Melanocyte of skin (primary cell): ENCODE measurements around a stretch of chr14.

DNA sequence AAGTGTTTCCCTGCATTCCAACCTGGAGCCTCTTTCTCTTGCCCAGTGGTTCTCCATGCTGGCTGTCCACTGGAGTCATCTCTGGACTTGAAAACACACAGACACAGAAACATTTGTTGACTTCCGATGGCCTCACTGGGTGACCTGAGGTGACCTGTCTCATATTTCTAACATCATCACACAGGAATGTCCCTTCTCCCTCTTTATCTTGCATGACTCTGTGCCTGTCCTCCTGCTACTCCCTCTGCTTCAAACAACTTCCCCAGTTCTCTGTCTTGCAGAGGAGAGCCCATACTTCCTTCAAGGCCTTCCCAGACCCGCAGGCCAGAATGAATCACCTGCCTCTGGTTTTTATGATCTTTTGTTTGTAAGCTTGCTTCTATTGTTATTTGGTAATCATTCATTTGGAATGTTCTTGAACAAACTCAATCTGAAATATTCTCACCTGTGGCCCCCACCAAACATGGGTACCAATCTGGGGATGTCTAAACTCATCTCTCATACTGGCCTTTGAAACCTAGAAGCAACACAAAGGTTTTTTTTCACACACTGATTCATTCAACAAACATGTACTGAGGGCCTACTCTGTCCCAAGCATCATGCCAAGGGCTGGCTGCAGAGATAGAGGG is 9.7 kb upstream of the RIN3 start:
- CAGE, long polyA plus RNA, 2 experiments = no peak in any of the 2 experiments

- CAGE, long polyA plus RNA, 2 experiments = no peak in any of the 2 experiments
These were observed 39.8 kb downstream of the RIN3 start for GRCh38 chr14:92553186-92553911.

- CAGE, long polyA plus RNA, 2 experiments = no peak in any of the 2 experiments
These were observed 63.8 kb downstream of the RIN3 start for GRCh38 chr14:92577233-92577914.

DNA sequence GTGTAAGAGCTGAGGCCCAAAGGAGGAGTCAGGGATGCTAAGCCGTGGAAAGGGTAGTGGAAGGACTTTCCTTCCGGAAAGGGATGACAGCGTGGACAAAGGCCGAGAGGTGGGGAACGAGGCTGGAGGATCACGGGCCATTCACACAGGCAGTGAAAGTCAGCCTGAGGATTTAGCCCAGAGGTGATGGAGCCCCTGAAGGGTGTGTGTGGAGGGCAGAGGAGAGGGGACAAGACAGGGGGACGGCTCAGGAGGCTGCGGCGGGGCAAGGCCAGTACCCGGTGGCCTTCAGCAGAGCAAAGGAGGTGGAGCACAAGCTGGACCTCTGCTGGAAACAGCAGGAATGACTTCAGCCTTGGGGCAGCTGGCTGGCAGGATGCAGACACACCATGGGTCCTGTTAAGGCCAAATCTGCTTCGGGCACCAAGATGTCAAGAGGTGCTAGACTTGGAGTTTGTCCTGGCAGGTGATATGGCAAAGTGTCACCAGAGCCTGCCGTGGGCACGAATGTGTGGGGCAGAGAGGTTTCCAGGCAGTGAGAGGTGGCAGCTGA is 92.2 kb downstream of the LGMN start:
- CAGE, long polyA plus RNA, 2 experiments = no peak in any of the 2 experiments

DNA sequence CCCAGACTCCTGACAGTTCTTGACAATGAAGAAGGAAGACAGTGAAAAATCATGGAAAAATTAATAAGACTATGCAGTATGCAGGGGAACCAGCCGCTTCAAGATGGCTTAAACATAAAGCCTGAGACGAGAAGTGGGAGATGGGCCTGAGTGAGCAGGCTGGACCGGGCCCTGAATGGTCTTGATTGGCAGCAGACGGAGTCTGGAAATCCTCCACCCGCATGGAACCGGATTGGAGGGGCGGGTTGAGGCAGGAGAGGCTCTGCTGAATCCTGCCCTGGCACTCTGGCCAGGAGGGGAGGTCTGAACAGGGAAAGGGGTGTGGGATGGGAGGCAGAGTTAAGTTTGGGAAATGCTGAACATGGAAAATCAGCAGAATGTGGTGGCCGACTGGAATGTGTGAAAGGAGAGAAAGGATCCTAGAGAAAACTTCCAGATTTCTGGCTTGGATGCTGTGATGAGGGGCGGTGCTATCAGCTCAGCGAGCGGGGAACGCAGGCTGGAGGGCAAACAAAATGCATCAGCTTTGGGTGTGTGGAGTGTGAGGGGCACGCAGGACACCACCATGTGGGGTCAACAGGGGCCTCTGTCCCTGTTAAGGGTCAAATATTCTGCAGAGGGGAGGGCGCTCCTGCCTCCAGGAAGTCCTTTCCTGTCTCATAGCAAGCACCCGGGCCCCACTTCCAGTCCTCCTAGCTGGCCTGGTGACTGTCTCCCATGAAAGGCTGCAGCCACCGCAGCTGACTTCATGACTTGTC is 53.9 kb downstream of the LGMN start:
- CAGE, long polyA plus RNA, 2 experiments = no peak in any of the 2 experiments

DNA sequence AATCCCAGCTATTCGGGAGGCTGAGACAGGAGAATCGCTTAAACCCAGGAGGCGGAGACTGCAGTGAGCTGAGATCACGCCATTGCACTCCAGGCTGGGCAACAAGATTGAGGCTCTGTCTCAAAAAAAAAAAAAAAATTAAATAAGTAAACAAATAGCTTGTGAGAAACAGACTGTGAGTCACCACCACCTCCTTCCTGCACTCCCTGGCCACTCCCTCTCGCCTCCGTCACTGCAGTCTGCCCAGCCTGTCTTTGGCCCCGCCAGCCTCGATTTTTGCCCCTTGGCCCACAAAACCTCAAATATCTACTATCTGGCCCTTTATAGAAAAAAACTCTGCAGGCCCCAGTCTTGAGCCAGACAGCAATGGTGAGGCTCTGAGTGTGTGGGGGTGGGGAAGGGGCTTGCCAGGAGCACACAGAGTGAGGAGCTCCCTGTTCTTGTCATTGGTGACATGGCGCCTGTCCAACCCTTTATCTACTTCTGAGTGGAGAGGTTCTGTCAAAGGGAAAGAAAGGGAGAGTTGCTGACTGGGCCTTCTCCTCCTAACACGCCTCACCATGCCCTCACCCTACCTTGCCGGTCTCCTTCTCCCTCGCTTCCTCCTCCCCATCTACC is 22.2 kb downstream of the LGMN start:
- CAGE, long polyA plus RNA, 2 experiments = no peak in any of the 2 experiments

DNA sequence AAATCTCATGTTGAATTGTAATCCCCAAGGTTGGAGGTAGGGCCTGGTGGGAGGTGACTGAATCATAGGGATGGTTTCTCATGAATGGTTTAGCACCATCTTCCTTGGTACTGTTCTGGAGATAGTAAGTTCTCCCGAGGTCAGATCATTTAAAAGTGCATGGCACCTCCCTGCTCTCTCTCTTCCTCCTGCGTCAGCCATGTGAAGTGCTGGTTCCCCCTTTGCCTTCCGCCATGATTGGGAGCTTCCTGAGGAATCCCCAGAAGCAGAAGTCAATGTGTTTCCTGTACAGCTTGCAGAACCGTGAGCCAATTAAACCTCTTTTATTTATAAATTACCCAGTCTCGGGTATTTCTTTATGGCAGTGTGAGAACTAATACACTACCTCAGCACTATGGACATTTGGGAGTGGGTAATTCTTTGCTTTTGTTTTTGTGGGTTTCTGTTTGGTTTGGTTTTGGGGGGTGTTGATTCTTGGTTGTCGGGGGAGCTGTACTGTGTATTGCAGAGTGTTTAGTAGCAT is 4.9 kb upstream of the LGMN start:
- CAGE, long polyA plus RNA, 2 experiments = no peak in any of the 2 experiments

DNA sequence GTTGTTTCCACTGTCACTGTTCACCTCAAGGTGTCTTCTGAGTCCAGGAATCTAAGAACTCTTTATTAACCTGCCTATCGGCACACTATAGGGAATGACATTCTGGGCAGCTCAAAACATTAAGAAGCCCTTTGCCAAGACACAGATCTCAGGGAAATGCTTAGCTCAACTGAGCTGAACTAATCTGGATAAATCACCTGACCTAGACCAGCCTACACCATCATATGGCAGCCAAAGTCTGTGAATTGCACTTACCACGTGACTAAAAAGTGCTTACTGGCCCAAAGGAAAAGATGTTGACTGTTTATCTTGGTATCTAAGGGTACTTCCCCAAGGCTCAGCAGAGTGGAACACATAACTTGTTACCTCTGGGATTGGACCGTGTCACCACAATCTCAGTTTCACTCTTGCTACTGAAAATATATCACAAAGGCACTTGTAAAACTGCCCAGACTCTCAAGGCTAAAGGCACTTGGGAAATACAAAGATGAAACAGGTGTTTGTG is 18.9 kb upstream of the GOLGA5 start:
- CAGE, long polyA plus RNA, 2 experiments = no peak in any of the 2 experiments

GRCh38 chr14:92785357-92786184 is 8.5 kb upstream of the GOLGA5 start:
- CAGE, long polyA plus RNA, 2 experiments = no peak in any of the 2 experiments

GRCh38 chr14:92797313-92797793 is 3.2 kb downstream of the GOLGA5 start:
- CAGE, long polyA plus RNA, 2 experiments = no peak in any of the 2 experiments

- CAGE, long polyA plus RNA, 2 experiments = no peak in any of the 2 experiments
These were observed 31.7 kb upstream of the CHGA start for GRCh38 chr14:92891163-92891729.

GRCh38 chr14:92984788-92985323 is 61.9 kb downstream of the CHGA start:
- CAGE, long polyA plus RNA, 2 experiments = no peak in any of the 2 experiments

DNA sequence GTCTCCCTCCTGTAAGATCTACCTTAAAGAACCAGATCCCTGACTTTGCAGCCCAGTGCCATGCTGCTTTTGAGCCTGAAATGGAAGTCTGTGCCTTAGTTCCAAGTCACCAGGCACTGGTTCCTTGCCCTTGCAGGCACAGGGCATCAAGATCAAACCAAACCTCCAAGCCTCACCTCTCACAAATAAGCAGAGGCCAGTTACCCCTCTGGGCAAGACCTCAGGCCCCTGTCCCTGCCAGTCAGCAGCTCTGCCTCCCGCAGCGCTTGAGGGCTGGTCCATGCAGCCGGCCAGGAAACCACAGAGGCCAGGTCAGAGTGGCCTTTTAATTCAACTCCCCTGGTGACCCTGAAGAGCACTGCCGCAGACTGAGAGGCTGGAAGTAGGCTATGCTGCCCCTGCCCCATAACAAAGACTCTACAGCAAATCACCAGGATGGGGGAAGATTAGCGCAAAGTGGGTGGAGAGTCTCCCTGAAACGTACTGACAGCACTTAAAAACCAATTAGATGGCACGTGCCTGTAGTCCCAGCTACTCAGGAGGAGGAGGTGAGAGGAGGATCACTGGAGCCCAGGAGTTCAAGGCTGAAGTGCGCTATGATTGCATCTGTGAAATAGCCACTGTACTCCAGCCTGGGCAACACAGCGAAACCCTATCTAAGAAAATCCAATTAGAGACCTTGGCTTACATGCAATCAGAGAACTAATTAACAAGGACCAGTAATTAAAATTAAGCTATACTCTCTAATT is 70.5 kb downstream of the ITPK1 start:
- CAGE, long polyA plus RNA, 2 experiments = no peak in any of the 2 experiments

- CAGE, long polyA plus RNA, 2 experiments = no peak in any of the 2 experiments
These were observed 66.3 kb downstream of the ITPK1 start for GRCh38 chr14:93049337-93049892.

DNA sequence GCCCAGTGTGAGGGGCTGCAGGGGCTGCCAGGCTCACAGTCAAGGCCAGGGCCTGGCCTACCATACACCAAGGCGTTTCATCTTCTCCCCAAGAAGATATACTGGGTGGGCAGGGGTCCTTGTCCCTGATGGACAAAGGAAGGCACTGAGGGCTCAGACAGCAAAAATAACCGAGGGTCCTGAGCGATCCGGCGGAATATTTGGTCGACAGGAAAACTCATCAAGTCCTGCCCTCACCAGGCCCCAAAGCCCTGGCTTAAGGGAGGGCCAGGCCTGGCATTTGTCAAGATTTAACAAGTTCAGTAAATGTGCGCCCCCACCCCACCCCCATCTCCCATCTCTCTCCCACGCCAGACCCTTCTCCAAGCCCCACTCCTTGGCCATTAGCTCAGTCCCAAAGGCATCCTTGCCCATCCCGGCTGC is 53.0 kb downstream of the ITPK1 start:
- CAGE, long polyA plus RNA, 2 experiments = no peak in any of the 2 experiments

GRCh38 chr14:93116157-93117144 is 726 bp upstream of the ITPK1 start:
- CAGE, long polyA plus RNA, 2 experiments = no peak in any of the 2 experiments

DNA sequence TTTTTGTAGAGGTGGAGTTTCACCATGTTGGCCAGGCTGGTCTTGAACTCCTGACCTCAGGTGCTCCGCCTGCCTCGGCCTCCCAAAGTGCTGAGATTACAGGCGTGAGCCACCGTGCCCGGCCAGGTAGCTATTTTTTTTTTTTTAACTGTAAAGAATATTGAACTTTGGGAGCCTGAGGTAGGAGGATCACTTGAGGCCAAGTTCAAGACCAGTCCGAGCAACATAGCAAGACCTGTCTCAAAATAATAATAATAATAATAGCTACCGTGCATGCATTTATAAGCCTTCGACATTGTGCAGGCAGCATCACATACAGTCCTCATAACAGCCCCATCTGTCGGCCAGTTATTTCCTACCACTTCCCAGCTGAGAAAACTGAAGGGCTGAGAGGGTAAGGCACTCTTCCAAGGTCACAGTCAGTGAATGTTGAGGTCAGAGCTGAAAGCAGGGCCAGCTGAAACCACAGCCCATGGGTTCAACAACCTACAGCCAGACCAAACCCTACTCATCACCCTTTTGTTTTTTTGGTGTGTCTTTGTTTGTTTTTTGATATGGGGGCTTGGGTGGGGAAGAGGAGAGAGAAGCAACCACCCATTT is 16.7 kb upstream of the ITPK1 start:
- CAGE, long polyA plus RNA, 2 experiments = no peak in any of the 2 experiments

DNA sequence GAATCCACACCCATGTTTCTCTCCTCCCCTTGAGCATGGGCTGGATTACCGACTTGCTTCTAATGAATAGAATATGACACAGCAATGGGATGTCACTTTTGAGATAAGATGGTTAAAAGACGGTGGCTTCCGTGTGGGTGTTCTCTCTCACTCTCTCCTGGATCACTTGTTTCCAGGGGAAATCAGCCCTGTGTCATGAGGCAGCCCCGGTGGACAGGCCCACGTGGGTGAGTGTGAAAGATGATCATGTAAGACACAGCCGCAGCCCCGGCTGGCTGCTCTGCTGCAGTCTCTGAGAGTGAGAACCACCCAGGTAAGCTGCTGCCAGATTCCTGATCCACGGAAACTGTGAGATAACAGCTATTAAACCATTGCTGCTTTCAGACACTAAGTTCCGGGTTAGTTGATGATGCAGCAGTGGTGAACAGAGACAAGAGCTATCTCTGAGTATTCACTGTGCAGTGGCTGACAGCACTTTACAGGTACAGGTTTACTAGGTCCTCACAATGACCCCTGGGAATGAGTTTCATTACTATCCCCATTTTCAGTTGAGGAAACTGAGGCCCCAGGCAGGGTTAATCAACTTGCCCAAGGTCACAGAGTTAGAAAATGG is 10.6 kb downstream of the MOAP1 start:
- CAGE, long polyA plus RNA, 2 experiments = no peak in any of the 2 experiments

- CAGE, long polyA plus RNA, 2 experiments = no peak in any of the 2 experiments
These were observed 38.6 kb downstream of the BTBD7 start for GRCh38 chr14:93294178-93294708.

GRCh38 chr14:93331186-93331963 is 1.5 kb downstream of the BTBD7 start:
- CAGE, long polyA plus RNA, 2 experiments = no peak in any of the 2 experiments